Esophagus muscularis mucosa (tissue), 4 donors: ENCODE measurements around the genes PNPLA8, THAP5 and DOCK4.

DNA sequence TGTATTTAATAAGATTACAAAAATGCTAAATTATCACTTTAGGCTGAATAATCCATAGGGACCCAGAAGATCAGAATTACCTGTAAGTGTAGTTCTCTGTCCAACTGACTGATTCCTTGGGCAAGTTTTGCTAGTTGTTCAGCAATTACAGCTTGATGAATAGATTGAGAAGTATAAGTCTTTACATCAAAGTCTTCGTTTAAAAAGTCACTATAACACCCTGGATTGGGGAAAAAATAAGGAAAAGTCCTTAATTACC lies 5.9 kb downstream of the COG5 start:
- PRO-cap = no peak
- RAMPAGE, long total RNA, 4 experiments = no peak in any of the 4 experiments

DNA sequence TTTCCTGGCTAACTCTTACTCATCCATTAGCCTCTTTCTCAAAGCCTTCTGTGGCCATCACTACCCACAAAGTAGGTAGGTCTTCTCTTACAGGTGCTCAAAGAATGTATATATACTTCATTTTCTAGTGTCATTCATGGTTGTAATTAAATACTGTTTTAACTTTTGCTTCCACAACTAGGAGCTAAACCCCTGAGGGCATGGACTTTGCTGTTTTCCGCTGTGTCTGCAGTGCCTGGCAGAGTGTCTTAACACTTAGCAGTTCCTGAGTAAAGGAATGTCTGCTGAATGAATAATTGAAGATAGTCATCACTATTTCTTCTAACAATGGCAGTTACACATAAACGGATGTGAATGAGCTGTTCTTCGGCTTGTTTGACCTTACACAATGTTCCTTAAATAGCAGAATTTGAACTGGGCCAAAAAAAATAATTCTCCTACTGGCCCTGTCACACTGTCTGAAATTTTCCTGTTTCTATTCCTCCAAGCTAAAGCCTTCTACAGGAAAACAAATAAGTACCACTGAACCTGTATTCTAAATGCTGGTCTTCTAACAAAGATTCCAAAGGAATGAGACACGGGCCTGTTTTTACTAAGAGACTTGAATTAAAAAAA lies 15.2 kb downstream of the BCAP29 start:
- PRO-cap = no peak
- RAMPAGE, long total RNA, 4 experiments = no peak in any of the 4 experiments

GRCh38 chr7:107691691-107692031 lies 31.0 kb downstream of the SLC26A4 start:
- PRO-cap = no peak
- RAMPAGE, long total RNA, 4 experiments = no peak in any of the 4 experiments

DNA sequence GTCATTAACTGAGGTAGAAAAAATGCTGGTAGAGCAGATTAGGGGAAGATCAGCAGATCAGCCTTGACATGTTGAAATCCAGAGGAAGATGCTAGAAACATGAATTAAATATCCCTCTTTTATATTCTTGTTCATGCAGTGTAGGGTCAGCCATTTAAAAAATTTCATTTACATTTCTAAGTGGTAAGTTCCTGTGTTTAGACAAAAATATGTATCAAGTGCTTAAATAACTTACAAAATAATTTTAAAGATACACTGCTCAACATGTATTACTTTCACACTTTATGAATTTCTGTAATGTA lies 19.6 kb downstream of the CBLL1 start:
- PRO-cap = no peak
- RAMPAGE, long total RNA, 4 experiments = no peak in any of the 4 experiments

GRCh38 chr7:107891960-107892551 lies 1.1 kb downstream of the DLD start:
- PRO-cap = no peak
- RAMPAGE, long total RNA, 4 experiments = no peak in any of the 4 experiments

DNA sequence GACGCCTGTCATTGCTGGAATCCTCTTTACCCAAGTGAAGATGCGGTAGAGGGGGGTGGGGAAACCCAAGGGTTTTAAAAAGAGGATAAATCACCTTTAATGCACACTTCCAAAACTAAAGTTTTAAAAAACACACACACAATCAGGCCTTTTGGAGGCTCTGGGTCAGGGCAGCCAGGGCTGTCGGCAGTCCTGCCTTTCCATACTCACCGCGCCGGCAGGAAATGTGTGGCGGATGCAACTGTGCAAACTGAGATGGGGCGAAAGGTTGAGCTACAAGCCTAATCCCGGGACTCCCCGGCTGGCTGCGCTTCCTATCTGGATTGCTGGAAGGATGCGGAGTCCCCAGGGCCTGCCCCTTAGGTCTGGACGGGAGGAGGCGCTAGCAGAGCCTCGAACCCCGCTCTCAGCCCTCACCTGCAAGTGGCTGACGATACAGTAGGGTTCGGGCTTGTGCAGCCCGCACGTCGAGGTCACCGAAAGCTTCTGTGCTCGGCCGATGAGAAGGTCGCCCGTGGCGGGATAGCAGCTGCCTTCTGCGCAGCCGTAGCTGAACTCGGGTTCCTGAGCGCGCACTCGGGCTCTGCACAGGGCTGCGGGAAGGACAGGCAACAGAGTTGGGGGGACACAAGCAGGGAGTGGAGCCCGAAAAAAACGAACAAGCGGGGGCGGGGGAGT lies 1.7 kb downstream of the LAMB1 start:
- PRO-cap = bidirectional peak, plus-strand start at position 588 of the sequence, minus-strand start at position 490 of the sequence
- RAMPAGE, long total RNA, 4 experiments = no peak in any of the 4 experiments

DNA sequence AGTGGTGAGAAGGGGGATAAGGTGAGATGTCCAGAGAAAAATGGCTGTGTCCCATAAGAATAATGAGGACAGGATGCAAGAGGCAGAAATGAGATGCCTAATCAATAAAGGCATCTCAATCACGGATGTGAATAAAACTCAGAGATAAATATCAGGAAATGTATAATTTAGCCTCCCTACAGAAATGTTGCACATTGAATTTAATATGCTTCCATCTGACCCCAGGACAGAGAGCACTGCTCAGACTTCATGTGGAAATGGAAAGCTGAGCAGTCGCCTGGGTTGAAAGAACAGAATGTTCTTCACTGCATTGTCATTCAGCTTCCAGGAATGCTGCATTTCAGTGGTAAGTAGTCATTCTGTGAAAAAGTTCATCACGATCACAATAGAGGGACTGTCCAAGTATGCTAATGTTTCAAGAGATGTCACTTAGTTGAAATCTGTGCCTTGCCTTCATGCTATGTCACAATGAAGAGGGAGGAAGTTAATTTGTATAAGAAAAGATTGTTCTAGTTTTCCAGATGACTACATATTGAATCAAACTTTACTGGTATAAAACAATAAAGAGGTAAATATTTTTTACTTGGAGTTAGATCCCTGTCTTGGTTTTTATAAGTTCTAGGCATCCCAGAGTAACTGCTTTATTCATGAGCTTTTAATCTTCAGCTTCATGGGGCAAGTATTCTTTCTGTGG lies 147.3 kb downstream of the NRCAM start:
- PRO-cap = no peak
- RAMPAGE, long total RNA, 4 experiments = no peak in any of the 4 experiments

DNA sequence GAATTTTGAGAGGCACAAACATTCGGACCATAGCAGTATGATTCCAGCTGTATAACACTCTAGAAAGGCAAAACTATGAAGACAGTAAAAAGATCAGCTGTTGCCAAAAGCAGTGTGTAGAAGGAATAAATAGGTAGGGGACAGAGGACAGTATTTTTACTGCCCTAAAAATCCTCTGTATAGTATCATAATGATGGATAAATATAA lies 7.8 kb downstream of the PNPLA8 start:
- PRO-cap = no peak
- RAMPAGE, long total RNA, 4 experiments = no peak in any of the 4 experiments

DNA sequence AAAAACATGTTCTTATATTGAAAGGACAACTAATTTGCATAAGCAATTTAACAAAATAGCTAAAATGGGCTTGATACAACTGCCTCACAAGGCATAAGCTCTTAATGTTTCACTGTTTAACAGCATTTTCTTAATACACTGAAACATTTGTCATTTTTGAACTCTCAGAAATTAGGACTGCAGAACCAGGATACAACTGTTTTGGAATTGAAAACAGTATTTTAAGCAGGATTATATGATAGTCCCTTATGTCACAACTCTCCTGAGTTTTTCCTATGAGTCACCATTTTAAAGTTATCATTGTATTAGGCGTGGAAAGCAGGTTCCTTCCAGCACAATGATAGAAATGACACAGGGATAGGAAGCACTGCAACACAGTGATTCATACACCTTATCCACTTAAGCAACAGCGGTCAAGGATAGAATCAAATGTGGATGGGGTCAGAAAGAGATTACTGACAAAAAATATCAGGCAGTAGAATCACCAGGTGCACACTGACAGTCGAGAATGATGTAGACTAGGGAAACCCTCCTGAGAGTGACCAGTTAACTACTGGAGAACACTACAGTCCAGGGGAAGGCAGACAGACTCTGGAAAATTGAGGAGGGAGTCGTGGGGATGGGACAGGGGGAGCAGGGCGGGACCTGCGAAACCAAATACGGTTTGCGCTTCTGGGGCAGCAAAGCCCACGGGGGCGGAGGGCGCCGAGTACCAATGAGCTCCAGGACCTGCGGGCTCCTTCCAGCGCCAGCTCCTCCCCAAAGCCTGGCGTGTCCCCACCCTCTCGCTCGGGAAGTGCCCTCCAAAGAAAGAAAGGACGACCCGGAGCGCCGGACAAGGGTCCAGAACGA lies 580 bp downstream of the PNPLA8 start:
- PRO-cap = bidirectional peak, plus-strand start at position 428 of the sequence, minus-strand start at position 209 of the sequence; bidirectional peak, plus-strand start at position 690 of the sequence, minus-strand start at position 593 of the sequence
- RAMPAGE, long total RNA, 4 experiments = no peak in any of the 4 experiments

GRCh38 chr7:108525981-108526605 lies at the start of gene PNPLA8:
TSS of gene PNPLA8 (minus strand) at chr7:108526135.
- PRO-cap = bidirectional peak, plus-strand start at chr7:108526475, minus-strand start at chr7:108526085
- RAMPAGE, long total RNA, 4 experiments = start-site peak on the minus strand in 3 of 4 experiments, at chr7:108526047-108526174 at its widest, 256 to 394 reads per replicate

GRCh38 chr7:108568858-108569733 lies at the start of gene THAP5:
TSS of gene THAP5 (minus strand) at chr7:108569706.
- PRO-cap = bidirectional peak, plus-strand start at chr7:108569400, minus-strand start at chr7:108569388; bidirectional peak, plus-strand start at chr7:108569920, minus-strand start at chr7:108569706
- RAMPAGE, long total RNA, 4 experiments = start-site peak on the minus strand in 4 of 4 experiments, at chr7:108569606-108569678 at its widest, 554 to 791 reads per replicate

DNA sequence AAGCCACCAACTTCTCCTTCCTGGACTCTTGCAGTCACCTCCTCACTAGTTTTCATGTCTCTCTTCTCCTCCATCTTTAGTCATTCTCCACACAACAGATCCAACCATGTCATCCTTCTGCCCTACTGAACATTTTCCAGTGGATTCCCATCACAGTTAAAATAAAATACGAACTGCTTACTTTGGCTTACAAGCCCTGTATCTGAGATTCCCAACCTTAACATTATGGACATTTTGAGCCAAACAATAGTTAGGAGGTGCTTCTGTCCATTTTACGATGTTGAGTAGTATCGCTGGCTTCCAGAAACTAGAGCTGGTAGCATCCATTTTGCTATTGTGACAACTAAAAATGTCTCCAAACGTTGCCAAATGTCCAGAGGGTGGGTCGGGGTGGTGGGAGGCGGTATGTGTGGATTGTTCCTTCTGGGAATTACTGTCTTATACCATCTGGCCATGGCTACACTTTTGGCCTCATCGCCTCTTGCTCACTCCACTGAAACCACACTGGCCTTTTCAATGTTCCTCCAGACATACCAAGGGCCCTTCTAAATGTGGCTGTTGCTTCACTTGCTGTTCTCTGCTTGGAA lies 190.4 kb upstream of the LRRN3 start:
- PRO-cap = no peak
- RAMPAGE, long total RNA, 4 experiments = no peak in any of the 4 experiments

- PRO-cap = no peak
- RAMPAGE, long total RNA, 4 experiments = no peak in any of the 4 experiments
Observed at GRCh38 chr7:111082340-111082734, 8.6 kb upstream of the LRRN3 start.

DNA sequence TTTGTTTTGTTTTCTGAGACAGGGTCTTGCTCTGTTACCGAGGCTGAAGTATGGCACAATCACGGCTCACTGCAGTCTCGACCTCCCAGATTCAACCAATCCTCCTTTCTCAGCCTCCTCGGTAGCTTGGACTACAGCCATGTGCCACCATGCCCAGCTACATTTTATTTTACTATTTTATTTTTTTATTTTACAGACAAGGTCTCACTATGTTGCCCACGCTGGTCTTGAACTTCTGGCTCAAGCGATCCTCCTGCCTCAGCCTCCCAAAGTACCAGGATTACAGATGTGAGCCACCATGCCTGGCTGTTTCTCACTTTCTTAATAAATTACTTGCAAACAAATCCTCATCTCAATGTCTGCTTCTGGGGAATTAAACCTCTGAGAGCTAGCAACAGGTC lies 135.2 kb downstream of the LRRN3 start:
- PRO-cap = no peak
- RAMPAGE, long total RNA, 4 experiments = no peak in any of the 4 experiments

DNA sequence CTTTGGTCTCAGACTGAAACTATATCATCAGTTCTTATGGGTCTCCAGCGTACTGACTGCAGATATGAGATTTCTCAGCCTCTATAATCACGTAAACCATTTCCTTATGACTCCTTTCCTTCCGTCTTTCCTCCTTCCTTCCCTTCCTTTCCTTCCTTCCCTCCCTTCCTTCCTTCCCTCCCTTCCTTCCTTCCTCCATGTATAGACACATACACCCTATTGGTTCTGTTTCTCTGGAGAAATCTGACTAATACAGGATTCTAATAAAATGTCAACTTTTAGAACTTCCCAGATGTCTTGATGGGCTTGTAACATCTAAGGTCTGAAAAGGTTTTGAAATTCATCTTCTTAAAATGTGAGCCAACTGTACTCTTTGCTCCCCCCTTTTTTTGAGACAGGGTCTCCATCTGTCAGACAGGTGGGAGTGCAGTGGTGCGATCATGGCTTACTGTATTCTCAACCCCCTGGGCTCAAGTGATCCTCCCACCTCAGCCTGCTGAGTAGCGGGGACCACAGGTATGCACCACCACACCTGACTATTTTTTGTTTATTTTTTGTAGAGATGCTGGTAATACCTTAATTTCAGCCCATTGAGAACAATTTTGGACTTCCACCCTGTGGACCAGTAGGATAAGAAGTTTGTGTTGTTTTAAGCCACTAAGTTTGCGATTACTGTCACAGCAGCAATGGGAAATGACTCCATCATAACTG lies 296.5 kb upstream of the IMMP2L start:
- PRO-cap = no peak
- RAMPAGE, long total RNA, 4 experiments = no peak in any of the 4 experiments

- PRO-cap = no peak
- RAMPAGE, long total RNA, 4 experiments = no peak in any of the 4 experiments
Observed at GRCh38 chr7:112001029-112001686, 205.0 kb downstream of the DOCK4 start.

GRCh38 chr7:112086802-112087208 lies 119.4 kb downstream of the DOCK4 start:
- PRO-cap = no peak
- RAMPAGE, long total RNA, 4 experiments = no peak in any of the 4 experiments

- PRO-cap = bidirectional peak, plus-strand start at chr7:112205517, minus-strand start at chr7:112205407; bidirectional peak, plus-strand start at chr7:112205815, minus-strand start at chr7:112205591
- RAMPAGE, long total RNA, 4 experiments = no peak in any of the 4 experiments
Observed at GRCh38 chr7:112205301-112206139, 679 bp downstream of the DOCK4 start.

DNA sequence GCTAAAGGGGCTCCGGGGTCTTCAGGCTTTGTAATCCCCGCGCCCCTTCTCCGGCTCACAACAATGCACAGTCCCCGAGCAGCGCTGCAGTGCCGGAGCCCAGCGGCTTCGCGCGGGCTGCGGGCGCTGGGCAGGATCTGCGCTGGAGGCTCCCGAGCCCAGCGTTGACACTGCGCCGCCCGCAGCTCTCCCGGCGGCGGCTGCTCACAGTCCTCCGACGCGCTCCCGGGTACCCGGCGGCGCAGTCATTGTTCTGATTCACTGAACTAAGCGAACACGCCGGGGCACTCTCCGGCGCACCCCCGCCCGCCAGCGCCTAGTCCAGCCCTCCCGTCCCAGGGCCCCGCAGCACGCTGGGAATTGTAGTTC lies at the start of gene DOCK4:
DOCK4 (minus strand) TSS at position 260 of the 369 bp plus-strand sequence.
- PRO-cap = bidirectional peak, plus-strand start outside the sequence, minus-strand start at position 250 of the sequence
- RAMPAGE, long total RNA, 4 experiments = start-site peak on the minus strand in 3 of 4 experiments, centred at positions 256 to 296 of the sequence, 50 to 151 reads per replicate

DNA sequence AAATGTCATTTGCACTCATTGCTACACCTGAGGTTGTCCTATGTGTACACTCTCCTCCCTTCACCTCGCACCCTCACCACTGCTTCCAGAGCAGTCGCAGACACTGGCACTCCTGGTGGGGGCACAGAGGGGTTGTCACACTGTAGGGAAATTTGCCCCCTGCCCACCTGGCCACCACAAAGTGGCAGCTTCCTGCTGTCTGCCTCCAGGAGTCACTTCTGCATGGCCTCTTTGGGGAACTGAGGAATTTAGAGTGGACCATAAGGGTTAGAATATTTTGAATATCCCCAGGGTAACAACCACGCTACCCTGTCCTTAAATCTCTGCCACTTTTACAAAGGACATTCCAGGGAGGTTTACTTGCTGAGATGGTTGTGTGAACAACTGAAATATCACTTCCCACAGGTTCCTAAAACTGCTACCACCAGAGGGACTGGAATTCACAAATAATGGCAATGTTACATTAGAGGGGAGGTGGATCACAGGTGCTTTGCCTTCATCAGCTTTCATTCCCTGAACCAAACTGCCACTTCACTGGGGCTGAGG lies 88.2 kb upstream of the IFRD1 start:
- PRO-cap = no peak
- RAMPAGE, long total RNA, 4 experiments = no peak in any of the 4 experiments